Metastatic Pancreatic Carcinoma in the Ovary (tissue), 1 donor: ENCODE data around the genes LTBR and GPR162.

GRCh38 chr12:6371096-6371774, 4.1 kb downstream of the SCNN1A start:
- PRO-cap, result bidirectional peak, plus-strand start at chr12:6371353, minus-strand start at chr12:6371199

DNA sequence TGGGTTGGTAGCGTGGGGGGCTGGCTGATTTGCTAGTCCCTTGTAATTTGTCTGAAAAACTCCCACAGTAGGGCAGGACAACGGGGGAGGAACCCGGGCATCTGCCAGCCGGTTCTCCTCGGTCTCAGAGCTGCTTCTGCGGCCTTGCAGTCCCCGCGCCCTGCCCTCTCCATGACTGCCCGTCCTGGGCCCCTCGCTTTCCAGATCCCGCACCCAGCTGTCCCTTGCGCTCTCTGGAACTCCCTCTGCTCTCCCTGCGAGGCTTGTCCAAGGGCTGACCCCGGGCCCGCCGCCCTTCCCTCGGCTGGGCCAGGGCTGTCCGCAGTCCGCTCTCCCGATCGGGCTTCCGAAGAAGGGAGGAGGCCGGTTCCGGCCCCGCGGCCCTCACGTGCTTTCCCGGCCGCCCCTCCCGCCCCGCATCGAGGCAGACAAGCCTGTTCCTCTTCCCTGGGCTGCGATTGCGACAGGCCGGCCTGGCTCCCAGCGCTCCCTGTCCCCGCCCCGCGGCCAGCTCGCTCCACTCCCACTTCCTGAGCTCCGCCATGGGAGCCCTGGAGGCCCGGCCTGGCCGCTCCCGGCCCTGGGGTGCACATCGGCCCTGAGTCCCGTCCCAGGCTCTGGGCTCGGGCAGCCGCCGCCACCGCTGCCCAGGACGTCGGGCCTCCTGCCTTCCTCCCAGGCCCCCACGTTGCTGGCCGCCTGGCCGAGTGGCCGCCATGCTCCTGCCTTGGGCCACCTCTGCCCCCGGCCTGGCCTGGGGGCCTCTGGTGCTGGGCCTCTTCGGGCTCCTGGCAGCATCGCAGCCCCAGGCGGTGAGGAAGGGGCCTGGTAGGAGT, at the start of gene LTBR:
TSS of gene LTBR (plus strand) at position 520 of the 836 bp plus-strand sequence.
- PRO-cap, result bidirectional peak, plus-strand start at position 457 of the sequence, minus-strand start at position 460 of the sequence

GRCh38 chr12:6507301-6508362, 13.7 kb downstream of the NCAPD2 start:
- PRO-cap, result no peak

GRCh38 chr12:6565886-6566686, 2.0 kb downstream of the NOP2 start:
- PRO-cap, result no peak

DNA sequence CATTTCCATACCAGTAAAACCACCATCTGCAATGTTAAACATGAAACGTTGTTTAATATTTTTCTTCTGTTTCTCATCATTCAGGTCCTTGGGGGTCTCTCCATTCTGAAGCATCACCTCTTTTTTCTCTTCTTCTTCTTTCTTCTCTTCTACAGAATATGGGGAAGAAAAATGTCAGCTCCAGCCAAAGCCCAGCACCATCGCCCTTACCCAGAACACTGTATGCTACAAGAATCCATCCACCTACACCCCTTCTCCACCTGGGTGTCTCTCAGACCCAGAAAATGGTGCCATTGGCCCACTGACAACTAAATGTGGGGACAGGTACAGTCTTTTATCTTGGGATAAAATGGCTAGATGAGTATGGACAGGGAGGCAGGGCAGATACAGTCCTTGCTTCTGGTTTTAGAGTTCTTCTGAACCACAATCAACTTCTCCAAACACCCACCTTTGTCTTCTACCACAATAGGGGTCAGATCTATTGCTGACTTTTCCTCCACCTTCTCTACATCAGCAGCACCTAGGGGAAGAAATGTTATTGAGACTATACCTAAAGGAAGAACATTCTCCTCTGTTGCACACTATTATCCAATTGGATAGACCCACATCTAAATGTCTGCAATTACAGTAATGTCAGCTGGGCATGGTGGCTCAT, 10.4 kb upstream of the NOP2 start:
- PRO-cap, result no peak

GRCh38 chr12:6591923-6592785, 15.0 kb downstream of the CHD4 start:
- PRO-cap, result no peak

DNA sequence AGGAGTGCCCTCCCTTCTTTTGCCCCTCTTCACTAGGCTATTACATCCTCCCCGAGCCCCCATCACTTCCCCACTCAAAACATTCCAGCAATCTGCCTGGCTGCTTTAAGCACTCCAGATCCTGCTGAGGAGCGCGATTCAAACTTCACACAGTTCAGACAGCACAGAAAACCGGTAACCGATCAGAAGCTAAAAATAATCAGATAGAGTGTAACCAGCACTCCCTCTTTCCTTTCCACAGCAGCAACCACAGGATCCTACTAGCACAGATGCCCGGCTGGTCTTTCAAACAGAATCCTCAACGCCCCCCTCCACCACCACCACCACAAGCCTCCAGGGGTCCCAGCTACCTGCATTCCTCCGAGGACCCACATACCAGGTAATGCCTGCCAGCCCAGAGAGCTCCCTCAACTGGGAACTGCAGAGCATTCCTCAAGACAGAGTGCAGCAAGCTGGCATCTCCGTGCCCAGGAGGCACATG, 1.5 kb downstream of the CHD4 start:
- PRO-cap, result no peak

- PRO-cap, result no peak
Observed at GRCh38 chr12:6607973-6608891, 1.1 kb upstream of the CHD4 start.

GRCh38 chr12:6688390-6688741, 809 bp downstream of the ZNF384 start:
- PRO-cap, result no peak

DNA sequence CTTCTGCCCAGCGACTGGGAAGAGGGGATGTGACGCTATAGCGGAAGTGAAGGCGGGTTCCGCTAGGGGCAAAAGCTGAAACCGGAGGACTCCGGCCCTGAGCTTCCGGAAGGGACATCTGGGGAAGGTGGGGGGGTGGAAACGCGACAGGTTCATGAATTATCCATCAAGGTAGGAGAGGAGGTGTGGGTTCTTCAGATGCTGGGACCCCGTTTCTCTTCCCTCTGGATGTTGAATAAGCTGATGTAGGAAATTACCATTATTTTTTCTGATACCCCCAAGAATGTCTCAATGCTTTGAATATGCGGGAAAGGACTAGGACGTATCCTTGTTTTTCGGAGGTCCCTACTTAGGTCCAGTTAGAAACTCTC, 459 bp upstream of the ZNF384 start:
- PRO-cap, result bidirectional peak, plus-strand start at position 117 of the sequence, minus-strand start outside the sequence

DNA sequence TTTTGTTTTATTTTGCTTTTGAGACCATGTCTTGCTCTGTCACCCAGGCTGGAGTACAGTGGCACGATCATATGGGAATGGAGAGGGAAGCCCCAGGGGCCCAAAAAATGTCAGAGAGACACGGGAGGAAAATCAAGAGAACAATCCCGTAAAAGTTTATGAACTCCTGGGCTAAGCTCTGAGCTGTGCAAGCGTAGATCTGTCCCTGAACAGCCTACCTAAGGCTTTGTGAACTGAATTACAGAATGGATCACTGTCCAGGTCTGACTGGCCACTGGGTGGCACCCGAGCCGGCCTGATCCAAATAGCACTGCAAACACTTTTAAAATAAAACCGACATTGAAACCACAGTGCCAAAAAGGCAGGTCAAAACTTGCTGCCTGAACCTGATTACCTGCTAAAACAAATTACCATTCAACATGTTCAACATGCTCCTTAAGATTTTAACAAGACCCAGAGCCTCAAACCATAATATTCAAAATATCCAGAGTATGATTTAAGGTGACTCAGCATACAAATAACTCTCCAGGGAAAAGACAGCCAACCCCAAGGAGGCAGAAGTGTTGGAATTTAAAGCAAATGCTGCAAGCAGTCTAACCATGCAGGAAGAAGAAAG, 11.9 kb downstream of the COPS7A start:
- PRO-cap, result no peak

- PRO-cap, result no peak
Observed at GRCh38 chr12:6771071-6771993, 988 bp upstream of the LAG3 start.

GRCh38 chr12:6774528-6775507, 2.5 kb downstream of the LAG3 start:
- PRO-cap, result no peak

DNA sequence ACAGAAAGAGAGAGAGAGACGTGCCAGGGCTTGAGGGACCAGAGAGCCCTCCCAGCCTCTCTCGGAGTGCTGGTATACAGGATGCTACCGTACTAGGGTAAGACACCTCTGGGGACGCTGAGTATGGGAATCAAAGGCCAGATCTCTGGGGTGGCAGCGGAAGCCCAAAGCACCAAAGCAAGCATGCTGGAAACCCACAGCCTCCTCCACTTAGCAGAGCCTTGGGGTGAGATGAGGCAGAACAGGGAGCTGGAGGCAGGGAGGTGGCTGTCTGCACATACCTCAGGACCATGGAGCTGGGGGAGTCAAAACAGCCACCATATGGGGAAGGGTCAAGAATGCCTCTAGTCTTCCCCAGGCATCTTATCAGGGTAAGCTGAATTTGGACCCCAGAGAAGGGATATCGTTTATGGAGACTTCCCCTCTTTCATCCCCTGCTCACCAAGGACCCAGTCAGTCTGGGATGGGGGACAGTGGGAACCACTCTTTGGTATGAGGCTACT, 3.7 kb downstream of the CD4 start:
- PRO-cap, result no peak

DNA sequence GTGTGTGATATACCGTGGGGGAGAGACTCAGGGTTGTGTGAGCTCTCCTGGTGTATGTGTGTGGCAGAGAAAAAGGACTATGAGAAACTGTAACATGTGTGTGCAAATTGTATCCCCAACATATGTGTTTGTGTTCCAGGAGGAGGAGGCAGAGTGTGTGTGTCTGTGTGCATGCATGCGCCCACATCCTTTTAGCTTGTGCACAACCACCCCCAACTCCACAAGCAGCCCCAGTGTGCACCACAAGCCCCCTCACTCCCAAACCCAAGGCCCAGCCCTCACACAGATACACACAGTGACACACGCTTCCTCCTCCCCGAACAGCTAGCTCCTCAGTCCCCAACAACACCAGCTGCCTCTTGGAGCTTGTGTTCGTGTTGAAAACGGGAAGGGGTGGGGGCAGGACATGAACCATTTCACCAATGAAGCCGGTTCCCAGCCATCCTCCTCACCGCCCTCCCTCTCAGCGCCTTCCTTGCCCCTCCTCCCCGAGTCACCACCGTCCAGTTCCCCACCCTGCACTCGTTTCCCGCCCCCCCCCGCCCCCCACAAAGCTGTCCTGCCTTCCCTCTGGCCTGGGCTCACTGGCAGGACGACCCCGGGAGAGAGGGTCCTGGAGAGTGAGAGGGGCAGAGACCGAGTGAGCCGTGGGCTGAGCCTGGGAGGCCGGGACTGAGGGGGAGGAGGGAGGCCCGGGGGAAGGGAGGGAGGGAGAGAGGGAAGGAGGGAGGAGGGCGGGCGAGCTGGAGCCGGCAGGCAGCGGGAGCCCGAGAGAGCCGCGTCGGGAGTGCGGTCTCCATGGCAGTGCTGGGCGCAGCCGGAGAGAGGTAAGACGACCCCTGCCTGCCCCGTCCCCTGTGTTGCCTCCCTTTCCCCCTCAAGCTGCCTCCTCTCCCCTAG, at the start of gene GPR162:
TSS of gene GPR162 (plus strand) at position 748 of the 900 bp plus-strand sequence.
- PRO-cap, result bidirectional peak, plus-strand start at position 422 of the sequence, minus-strand start at position 354 of the sequence; bidirectional peak, plus-strand start at position 773 of the sequence, minus-strand start at position 472 of the sequence

DNA sequence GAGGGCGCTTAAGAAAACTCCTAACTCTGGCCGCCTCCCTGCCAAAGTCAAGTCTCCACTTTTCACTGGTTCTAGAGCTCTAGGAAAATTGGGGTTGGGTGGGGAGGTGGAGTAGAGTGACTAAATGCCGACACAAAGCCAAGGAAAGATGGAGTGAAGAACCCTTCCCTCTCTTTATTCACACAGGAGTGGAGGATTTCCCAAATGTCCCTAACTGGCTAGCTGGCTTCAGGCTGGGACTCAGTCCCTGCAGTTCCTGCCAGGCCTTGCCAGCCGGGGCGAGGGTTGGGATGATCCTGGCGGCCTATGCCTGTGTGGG, 686 bp upstream of the TPI1 start:
- PRO-cap, result no peak

DNA sequence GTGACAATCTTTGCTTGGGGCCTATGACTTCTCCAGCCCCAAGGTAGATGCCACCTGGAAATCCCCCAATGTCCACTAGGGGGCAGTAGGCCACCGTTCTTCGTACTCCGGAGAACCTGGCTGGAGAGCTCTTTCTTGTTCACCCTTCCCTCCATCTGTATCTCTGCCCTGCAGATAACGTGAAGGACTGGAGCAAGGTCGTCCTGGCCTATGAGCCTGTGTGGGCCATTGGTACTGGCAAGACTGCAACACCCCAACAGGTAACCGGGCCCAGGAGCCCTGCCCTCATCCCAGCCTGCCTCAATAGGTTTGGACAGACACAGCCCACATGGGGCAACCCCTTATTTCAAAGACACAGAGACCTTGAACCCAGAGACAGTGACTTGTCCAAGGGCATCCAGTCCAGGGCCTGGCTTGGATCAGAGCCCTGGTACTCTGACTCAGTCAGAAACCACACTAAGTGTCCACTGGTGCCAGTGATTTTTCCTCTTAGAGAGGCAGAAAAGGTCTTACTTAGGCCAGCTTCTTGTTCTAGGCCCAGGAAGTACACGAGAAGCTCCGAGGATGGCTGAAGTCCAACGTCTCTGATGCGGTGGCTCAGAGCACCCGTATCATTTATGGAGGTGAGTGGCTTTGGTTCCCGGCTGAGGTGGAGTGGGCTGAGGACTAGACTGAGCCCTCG, 2.3 kb downstream of the TPI1 start:
- PRO-cap, result no peak

- PRO-cap, result bidirectional peak, plus-strand start at chr12:6872551, minus-strand start at chr12:6872526
Observed at GRCh38 chr12:6871935-6873018, 826 bp downstream of the SPSB2 start.

DNA sequence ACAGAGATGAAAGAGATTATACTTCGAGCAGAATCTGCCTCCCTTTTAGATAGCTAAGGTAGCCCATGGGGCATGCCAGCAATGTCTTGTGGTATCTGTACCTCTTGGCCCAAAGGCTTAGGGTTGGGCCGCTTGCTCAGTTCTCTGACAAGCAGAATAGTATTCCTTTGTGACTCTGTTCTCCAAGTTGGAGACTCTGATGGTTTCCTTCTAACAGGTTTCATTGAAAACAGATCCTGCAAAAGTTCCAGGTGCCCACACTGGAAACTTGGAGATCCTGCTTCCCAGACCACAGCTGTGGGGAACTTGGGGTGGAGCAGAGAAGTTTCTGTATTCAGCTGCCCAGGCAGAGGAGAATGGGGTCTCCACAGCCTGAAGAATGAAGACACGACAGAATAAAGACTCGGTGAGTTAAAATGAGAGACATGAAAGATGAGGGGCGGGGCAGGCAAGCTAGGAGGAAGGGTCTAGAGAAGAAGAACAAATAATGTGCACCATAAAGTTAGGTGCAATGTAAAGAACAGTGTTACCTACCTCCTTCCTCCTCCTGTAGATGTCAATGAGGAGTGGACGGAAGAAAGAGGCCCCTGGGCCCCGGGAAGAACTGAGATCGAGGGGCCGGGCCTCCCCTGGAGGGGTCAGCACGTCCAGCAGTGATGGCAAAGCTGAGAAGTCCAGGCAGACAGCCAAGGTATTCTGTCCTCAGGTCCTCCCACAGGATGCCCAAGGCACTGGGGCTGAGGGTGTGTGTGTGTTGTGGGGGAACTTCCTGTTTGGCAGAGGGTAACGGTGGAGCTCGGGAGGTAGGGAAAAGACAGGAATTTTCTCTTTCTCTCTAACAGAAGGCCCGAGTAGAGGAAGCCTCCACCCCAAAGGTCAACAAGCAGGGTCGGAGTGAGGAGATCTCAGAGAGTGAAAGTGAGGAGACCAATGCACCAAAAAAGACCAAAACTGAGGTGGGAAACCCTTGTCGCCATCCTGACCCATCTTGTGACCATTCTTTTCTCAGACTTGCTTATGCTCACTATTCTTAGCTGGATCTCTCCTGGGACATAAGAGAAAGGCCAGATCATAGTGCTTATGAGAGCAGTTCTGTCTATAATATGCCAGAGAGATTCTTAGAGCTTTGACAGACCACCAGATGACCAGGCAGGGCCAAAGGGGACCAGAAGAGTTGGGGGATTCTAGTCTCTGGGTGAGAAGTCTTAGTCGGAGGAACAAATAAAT, 6.3 kb downstream of the ATN1 start:
- PRO-cap, result no peak

DNA sequence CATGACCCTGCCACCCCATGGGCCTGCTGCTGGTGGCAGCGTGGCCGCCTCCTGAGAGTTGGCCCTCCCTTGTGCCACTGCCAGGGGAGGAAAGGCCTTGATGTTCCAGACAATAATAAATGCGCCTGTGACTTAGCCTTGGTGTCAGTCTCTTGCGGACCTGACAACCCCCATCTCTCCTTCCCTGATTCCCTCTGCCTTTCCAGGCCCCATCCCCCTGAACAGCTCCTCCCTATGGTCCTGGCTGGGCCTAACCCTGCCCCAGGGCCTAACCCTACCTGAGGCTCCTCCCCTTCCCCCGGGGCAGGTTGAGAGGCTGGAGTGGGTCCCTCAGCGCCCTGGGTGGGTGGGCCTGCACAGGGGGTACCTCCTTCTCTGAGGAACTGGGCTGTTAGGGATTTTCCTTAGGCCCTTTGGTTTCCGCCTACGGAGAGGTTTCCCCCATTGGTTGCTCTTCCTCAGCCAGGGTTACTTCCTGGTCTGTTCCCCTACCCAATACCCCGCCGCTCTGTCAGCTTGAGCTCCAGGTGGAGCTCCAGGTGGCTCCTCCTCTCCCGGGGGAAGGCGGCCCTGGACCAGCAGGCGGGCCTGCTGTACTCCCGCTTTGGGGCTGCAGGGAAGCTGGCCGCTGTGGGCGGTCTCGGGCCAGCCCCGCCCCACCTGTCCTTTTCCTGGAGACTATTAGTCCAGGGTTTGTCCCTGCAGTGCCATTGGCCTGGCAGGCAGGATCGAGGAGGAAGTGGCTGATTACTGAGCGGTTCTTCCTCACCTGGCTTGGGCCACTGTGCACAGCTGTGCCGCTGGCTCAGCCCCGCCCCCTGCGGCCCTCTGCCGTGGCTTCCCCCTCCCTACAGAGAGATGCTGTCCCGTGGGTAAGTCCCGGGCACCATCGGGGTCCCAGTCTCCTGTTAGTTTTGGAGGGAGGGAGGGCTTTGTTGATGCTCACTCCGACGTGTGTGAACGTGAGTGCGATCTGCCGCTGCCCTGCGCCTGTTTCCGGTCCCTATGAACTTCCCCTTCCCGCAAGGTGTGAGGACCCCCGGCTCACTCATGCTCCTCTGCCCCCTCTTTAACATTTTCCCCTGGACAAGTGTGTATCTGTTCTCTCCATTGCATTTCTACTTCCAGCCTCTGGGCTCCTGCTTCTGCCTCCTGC, 2.4 kb downstream of the C12orf57 start:
- PRO-cap, result bidirectional peak, plus-strand start at position 710 of the sequence, minus-strand start at position 470 of the sequence